Sciatic nerve (tissue), 1 donor: ENCODE data around the gene TBC1D7.

- PRO-cap, result no peak
Measured at GRCh38 chr6:11496467-11497539, 40.7 kb upstream of the TMEM170B start.

DNA sequence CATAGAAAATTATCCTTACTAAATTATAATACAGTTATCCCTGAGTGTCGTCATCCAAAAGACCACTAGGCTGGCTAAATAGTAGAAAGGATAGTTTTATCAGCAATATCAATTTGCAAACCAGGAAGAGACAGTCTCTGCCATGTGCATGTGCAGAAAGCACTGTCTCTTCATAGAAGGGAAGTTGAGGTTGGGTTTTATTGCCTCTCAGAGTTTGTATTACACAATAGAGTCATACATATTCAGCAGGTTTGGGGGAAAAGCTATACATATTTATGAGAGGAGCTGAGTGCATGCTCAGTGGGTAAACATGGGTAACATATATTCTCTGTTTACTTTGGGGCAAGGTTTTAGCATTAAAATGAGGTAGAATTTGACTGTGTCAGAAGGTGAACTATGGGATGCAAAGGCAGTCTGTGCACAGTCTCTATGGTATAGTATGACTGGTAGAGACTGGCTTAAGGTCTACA lies 14.9 kb downstream of the TMEM170B start:
- PRO-cap, result no peak

DNA sequence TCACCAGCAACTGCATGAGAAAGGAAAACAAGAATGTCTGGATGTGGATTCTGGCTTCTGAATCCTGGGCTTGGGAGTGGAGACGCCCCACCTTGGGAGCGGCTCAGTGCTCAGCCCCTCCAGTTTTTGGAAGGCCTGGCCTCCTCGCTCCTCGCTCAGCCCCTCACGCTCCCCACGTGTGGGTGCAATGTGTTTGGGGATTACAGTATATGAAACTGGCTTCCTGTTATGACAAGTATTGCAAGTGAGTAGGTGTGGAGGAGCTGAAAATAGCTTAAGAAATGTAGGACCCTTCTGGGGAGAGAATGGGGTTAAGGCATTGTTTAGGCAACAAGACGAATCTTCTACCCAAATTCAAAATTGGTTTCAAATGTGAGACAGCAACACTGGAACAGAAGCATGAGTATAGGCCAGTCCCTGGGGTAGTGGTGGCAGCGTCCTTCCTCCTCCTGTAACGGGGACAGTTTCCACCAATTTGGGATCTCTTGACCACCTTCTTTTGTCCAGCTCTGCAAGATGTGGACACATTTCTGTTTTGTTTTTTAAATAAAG lies 66.9 kb downstream of the ADTRP start:
- PRO-cap, result no peak

DNA sequence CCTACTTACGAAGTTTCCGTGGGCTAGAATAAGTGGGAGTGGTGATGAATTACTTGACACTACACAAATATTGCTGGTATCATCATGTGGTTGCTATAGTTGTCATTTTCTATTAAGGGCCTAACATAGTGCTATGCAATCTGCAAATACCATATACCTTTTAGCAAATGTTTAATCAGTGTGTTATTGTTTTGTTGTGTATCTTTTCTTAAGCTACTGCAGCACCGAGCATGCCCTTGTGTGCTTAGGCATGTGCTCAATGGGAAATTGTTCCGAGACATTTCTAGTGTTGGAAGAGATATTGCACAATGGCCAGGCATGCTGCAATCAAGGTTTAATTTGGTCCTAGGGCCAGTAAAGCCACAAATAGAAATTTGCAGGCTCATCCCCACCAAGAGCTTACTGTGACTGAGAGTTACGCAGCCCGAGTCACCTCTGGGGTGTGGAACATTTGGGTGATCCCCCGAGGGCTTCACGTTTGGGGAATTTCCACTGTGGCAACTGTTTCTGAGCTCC lies 66.0 kb downstream of the ADTRP start:
- PRO-cap, result no peak

- PRO-cap, result bidirectional peak, plus-strand start at chr6:11774759, minus-strand start at chr6:11774481
Measured at GRCh38 chr6:11774243-11774599, 4.4 kb downstream of the ADTRP start.

DNA sequence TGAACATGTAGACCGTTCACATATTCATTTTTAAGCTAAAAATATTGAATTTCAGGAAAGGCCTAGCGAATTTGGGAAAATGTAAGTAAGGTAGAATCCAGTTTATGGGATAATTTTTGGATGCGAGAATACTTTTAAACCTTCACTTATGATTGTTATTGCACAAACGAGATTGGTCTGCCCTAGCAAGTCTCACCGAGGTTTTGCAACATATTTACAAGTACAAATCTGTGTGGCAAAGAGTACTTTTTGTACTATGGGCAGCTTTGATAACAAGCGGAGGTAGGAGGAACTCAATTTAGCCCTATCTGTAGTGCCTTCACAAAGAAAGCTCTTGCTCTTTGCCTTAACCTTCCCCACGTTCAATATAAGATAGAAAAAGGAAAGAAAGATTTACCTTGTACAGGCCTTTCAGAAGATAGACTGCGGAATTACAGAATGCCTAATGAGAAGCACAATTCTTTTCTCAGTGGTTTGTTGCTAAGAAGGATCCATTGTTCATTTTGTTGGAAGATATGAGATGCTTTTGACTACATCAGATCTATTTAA lies 77.5 kb upstream of the HIVEP1 start:
- PRO-cap, result no peak

GRCh38 chr6:12022711-12023351 lies 10.7 kb downstream of the HIVEP1 start:
- PRO-cap, result no peak

DNA sequence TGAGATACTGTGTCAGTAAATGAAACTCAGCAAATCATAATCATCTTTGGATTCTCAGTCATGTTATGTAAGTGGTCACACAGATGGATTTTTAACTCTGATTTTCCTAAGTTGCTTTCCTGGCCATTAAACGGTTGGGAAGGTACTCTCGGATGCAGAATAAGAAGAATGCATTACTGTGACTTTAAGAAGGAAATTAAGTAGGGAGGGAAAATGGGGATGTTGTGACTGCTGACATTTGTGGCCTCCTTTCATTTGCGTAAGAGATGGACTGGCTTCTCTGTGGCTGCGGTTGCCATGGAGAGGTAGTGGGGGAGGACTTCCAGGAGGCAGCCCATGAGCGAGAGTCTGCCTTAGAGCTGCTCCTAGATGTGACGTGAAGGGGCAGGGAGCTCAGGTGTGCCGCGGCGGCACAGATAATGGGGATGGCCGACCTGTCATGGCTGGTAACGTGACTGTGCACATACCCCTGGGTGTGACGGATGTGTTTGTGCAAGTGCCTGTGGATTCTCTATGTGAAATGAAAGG lies 48.6 kb downstream of the HIVEP1 start:
- PRO-cap, result unidirectional peak, plus-strand start at position 368 of the sequence

DNA sequence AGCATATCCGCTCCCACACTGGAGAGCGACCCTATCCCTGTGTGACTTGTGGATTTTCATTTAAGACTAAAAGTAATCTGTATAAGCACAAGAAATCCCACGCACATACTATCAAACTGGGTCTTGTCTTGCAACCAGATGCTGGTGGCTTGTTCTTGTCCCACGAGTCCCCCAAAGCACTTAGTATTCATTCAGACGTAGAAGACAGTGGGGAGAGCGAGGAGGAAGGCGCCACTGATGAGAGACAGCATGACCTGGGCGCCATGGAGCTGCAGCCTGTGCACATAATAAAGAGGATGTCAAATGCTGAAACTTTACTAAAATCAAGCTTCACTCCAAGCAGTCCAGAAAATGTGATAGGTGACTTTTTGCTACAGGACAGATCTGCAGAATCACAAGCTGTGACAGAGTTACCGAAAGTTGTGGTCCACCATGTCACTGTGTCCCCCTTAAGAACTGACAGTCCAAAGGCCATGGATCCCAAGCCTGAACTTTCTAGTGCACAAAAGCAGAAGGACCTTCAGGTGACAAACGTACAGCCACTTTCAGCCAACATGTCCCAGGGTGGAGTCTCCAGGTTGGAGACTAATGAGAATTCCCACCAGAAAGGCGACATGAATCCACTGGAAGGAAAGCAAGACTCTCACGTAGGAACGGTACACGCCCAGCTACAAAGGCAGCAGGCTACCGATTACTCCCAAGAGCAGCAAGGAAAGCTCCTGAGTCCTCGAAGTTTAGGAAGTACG lies 109.1 kb downstream of the HIVEP1 start:
- PRO-cap, result no peak

- PRO-cap, result no peak
Measured at GRCh38 chr6:12144199-12144851, 132.2 kb downstream of the HIVEP1 start.

DNA sequence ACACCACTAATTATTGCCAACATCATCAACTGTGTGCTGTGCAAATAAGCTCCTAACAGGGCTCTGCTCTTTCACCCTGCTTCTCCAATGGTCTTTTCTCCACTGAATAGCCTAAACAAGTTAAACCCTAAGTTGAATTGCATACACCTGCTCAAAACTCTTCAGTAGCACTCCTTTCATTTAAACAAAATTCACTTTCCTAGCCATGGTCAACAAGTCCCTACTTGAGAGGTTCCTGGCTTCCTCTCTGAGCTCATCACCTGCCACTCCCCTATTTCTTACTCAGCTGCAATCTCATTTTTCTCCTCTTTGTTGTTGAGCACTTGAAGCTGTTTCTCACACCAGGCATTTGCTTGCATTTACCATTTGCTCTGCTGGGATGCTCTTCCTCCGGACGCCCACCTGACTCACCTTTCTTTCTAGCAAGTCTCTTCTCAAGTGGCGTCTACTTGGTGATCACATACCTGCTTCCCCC lies 38.5 kb downstream of the EDN1 start:
- PRO-cap, result bidirectional peak, plus-strand start at position 312 of the sequence, minus-strand start at position 104 of the sequence

DNA sequence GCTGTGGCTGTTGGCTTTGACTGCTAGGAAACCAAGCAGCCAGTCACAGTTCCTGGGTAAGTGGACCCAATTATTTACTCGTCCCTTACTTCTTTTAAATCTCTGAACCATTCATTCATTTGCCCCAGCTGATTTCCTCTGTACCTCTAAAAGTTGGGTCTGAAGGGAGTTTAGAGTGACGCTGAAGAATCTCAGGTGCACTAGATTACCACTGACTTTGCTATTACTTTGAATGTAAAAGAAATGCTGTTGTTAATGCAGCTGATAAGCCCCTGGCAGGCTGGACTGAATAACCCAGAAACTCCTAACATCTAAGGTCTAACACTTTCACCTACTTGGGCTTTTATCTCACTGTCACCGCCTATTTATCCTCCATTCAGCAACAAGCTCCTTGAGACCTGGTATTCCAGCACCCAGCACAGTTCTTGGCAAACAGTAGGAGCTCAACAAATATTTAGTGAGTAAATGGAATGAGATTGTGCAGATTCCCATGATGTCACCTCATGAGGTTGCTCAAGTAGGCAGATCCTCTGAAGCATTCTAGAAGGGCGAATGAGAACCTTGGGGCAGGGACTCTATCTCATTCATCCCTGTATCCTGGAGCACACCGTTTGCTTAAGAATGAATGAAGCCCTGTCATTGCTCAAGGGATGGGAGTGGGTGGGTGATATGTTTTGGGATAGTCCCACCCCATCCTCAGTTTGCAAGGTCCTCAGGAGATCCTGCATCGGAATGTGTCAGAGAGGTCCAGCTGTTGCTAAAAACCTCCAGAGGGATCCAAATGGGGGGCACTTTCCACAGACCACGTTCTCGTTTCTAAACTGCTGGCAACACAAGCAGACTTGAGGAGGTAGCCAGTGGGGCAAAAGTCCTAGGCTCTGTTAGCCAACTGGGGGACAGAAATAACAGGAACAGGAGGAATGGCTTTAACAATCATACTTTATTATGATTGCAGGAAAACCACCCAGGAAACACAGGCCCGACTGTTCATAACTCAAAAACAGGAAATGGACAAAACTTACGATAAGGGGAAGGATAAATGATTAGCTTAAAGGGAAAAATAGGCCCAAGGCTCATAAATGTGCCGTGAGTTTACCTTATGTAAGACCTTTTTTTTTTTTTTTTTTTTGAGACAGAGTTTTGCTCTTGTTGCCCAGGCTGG lies 41.9 kb downstream of the EDN1 start:
- PRO-cap, result bidirectional peak, plus-strand start at position 543 of the sequence, minus-strand start at position 291 of the sequence

DNA sequence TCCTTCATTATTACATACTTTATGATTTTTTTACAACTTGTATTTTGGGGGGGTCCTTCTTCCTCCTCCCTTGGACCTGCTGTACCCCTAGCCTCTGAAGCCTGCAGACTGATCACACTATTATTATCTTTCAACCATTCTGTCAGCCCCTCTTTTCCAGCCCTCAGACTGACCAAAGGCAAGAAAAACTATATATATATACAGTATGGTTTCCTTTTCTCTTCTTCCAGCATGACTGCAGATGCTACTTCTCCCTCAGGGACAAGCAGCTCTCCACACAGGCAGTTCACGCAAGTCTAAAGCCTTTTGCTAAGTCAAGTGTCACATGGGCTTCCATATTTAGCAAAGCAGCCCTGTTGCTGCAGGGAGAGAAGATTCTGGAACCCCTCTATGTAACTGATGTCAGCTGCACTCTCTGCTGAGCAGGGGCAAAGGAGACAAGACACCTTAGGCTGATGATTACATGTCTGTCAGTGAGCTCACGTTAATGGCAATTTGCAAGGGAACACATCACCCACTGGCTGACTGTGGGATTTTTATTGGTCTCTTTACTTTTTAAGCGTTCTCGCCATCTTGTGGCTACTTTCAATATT lies 177.0 kb downstream of the PHACTR1 start:
- PRO-cap, result no peak

GRCh38 chr6:13289593-13290734 lies 38.4 kb downstream of the TBC1D7 start:
- PRO-cap, result no peak

DNA sequence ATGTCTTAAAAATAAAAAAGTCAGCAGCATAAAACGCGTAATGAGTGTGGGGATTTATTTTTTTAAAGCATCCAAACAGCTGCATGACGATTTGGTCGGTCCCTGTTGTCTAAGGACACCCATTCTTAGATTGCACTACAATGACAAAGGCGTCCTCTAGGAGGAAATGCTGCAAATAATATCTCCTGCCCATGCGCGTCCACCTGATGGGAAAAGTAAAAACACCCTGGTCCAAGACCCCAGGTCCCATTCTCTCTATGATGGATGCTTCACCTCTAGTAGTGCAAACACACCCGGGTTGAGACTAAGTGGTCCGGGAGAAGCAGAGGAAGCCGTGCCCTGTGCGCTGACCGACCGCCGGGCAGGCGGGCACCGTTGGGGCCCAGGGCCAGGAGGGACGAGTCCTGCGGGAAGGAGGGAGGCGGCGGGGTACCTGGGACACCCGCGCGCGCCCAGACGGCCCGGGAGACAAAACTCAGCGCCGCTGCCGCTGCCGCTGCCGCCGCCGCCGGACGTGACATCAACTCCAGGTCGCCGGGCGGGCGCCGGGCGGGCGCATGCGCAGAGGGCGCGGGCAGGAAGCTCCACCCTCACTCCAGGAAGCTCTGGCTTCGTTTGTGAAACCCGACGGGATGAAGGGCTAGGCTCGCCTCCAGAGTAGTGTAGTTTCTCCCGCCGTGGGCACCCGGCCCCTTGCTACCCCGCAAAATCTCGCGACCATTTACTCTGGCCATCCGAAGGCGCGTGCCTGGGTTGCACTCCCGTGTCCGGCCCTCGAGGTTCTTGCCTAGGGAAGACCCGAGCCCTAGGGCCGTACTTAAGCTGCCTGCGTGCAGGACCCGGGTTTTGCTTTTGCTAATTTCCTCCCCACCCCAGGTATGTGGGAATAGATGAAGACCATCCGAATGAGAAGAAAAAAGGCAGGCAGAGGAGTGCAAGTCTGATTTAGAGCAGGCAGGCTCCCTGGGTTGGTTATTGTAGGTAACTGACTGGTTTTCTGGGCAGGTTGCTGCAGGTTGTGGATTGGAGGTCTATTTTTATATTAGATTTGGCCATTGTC lies at the start of gene TBC1D7:
Gene TBC1D7 (minus strand): TSS at position 515 of the 1,060 bp plus-strand sequence.
- PRO-cap, result bidirectional peak, plus-strand start at position 614 of the sequence, minus-strand start at position 516 of the sequence

DNA sequence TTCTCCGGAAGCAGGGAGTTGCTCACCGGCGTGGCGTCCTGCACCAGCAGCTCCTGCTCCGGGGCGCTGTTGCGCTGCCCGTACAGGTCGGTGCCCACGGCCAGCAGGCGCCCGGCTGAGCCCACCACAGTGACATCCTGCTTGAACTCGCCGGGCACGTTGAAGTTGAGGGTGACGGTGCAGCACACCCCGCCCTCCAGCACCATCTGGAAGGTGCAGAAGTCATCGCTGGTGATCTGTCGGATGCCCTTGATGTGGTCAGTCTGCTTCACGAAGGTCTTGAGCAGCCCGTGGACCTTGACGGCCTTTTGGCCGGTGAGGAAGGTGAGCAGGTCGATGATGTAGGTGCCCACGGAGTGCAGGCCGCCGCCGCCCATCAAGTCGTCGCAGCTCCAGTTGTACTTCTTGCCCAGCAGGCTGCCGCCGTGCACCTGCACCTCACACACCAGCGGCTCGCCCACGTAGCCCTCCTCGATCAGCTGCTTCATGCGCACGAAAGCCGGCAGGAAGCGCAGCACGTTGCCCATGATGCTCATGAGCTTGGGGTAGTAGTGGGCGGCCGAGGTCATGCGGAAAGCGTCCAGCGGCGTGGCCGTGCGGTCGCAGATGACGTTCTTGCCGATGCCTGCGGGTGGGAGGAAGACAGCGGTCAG lies 36.8 kb upstream of the TBC1D7 start:
- PRO-cap, result no peak

GRCh38 chr6:13383447-13383900 lies 55.1 kb upstream of the TBC1D7 start:
- PRO-cap, result no peak

GRCh38 chr6:13405949-13406585 lies 77.7 kb upstream of the TBC1D7 start:
- PRO-cap, result no peak

GRCh38 chr6:13485260-13485486 lies 2.2 kb downstream of the GFOD1 start:
- PRO-cap, result no peak

DNA sequence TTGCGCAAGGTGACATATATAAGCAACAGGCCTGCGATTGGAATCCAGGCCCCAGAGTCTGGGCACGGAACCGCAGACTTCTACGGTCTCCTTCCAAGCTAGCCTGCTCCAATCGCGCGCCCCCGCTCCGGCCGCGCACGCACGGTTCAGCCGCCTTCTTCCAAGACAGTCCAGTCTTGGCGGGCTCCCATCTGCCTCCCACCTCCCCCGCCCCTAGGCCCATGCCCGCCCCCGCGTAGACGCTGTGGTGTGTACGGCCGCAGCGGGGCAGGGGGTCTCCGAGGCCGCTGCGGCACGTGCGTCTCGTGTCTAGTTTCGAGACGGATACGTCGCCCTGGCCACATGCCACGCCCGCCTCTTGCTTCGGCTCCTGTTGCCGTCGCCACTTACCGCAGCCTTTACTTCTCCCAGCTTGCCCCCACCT lies 781 bp upstream of the GFOD1 start:
- PRO-cap, result unidirectional peak, minus-strand start at position 167 of the sequence